ENCODE measurements around the genes NME8 and YAE1.

- RRBS = no CpG with 5 or more reads among the region's 4 CpGs
These were observed 103.8 kb downstream of the ELMO1 start for GRCh38 chr7:37344885-37345325.

- RRBS = no CpG with 5 or more reads among the region's 7 CpGs
These were observed 63.2 kb upstream of the ELMO1 start for GRCh38 chr7:37511711-37512386.

DNA sequence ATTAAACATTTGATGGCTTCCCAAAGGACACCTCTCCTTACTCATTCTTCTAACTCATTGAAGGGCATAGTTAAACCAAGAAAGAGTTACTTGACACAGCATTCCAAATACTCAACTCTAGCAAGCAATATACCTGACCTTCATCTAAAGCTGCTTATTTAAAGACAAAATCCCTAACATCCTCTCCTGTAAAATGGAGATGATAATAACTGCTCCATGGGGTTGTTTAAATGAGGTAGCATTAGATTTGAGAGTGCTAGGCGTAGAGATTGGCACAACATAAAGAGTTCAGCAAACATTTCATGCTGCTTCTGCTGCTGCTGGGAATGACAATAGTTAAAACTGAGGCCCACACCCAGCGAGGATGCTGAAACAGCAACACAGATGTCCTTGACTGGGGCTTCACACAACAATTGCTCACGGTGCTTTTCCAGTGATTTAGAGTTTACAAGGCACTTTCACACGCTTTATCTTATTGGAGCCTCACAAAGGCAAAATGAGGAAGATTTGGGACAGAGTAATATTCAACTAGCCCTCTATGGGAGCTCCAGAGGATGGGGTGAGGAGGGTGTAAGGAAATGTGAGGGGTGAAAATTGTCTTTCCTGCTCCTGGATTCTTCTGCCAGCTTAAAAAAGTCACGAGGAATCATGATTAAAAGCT, 65.4 kb upstream of the ELMO1 start:
- RRBS = no CpG with 5 or more reads among the region's 5 CpGs

DNA sequence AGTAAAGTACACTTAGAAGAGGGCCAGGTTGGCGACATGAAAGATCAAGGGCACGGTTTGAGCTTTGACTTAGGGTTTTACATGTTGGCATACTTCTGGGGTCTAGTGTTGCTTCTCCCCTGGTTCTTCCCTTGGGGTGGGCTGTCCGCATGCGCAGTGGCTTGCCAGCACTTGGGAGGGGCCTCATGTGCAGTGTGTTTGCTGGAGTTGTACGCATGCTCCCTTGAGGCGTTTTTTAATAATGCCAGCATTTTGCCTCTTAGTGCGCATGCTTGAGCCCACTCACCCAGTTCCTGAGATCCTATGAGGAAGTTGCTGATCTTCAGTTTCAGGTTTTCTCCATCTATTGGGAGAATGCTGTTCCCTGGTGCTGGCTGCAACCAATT, 113.5 kb upstream of the GPR141 start:
- RRBS = no CpG with 5 or more reads among the region's 7 CpGs

DNA sequence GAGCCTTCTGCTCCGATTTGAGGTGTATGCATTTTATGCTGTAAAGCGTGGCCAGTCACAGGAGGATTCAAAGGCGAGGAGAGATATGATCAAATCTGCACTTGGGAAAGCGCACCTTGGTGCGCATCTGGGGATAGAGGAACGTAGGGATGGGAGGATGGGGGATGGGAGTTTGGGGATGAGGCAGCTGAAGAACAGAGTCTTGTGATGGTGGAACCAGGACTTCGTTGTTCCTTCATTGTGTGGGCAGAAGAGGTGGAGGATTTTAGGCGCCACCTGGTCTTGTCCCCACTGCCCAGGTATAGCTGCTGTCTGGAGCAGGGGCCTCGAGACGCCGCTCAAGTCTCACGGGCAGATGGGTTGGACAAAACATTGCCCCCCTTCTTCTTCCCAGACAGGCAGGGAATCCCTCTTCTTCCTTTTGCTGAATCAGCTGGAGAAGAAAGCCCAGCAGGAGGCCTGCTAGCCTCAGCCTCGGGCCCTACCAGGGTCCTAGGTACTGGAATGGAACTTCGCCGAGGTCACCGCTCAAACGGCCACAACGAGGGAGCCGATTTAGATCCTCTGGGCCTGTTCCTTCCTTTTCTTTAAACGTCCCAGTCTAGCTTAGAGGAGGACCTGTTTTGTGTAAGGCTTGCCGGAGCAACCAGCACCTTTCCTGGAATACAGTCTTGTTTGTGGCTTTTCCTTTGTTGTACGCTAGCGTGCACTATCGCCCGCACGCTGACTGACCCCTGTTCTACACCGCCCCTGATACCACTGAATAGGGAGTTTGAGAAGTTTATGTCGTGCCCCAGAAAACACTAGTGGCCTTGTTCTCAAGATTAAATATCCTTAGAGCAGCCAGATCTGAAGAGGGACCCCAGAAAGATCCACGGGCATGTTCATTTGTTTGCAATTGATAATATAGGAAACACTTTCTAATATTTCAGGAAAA, at the start of gene NME8:
Gene NME8 (plus strand): TSS at position 168 of the 937 bp plus-strand sequence.
- RRBS = no CpG with 5 or more reads among the region's 29 CpGs

DNA sequence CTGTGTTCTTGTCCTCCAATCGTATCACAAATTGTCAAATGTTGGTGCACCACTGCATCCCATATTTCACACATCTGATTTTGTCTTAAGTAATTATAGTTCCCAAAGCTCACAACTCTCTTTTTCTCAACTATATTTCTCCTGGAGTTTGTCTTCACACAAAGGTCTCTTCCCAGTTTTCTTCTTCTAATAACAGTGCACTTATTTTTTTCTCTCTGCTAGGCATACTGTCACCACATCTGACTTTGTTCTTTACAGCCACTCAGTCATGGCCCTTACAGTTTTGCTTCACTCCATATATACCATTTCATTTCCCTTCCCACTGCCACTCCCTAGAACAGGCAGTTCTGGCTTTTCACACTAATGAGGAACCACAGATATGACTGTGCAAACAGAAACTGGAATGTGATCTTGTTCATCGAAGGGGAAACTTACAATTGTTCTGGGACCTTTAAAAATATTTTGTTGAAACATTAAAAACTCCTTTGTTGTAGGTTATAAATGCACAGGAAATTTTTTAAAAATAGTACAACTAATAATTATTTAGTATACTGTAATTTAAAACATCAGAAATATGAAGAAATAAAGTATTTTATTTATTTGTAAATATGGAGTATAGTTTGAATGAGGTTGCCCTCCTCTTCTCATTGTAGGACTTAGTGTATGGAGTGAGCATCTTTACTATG, 67.3 kb downstream of the EPDR1 start:
- RRBS = no CpG with 5 or more reads among the region's 2 CpGs

DNA sequence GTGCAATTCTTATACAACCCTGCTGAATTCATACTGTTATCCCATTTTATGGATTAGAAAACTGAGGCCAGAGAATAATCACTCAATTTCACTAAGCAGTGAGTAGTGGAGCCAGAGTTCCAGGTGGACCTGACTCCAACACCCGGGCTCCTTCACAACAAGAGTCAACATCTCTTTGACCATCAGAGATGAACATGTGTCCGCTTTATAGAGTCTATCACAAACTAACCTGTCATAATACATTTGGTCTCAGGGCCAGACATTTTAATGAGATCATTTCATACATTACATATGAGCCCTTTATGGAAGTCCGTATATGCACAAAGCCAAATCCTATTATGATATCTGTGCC, 74.8 kb downstream of the STARD3NL start:
- RRBS = no CpG with 5 or more reads among the region's 3 CpGs

- RRBS = under 1% methylated on average over 19 of the region's 65 CpGs
These were observed at the start of gene YAE1 for GRCh38 chr7:39565971-39567172. Gene YAE1, plus strand, starts transcription at chr7:39566404.

DNA sequence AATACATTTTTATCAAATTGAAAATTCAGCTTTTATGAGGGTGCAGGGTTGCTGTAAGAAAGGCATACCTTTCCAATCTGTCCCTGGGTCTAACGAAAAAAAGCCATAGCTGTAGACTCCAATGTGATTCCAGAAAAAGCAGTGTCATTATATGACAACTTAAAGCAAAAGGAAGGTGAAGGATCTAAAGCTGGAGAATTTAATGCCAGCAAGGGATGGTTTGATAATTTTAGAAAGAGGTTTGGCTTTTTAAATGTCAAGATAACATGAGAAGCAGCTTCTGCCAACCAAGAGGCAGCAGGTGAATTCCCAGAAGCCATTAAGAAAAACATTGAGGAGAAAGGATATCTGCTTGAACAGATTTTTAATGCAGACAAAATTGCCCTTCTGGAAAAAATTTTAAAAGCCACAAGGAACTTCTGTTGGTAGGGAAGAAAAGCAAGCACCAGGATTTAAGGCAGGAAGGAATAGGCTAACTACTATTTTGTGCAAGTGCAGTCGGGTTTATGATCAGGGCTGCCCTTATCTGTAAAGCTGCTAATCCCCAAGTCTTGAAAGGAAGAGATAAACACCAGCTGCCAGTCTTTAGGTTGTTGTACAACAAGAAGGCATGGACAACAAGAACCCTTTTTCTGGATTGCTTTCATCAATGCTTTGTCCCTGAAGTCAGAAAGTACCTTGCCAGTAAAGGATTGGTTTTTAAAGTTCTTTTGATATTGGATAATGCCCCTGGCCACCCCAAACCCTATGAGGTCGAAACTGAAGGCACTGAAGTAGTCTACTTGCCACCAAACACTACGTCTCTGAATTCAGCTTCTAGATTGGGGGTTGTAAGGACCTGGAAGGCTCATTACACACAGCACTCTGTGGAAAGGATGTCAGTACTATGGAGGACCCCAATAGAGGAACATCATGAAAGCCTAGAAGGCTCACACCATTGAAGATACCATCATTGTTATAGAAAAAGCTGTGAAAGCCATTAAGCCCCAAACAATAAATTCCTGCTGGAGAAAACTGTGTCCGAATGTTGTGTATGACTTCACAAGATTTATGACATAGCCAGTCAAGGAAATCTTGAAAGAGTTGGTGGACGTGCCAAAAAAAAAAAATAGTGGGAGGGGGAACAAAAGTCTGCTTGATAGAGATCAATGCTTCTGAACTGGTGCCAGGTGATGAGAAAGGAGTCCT, 40.7 kb downstream of the RALA start:
- RRBS = no CpG with 5 or more reads among the region's 6 CpGs

DNA sequence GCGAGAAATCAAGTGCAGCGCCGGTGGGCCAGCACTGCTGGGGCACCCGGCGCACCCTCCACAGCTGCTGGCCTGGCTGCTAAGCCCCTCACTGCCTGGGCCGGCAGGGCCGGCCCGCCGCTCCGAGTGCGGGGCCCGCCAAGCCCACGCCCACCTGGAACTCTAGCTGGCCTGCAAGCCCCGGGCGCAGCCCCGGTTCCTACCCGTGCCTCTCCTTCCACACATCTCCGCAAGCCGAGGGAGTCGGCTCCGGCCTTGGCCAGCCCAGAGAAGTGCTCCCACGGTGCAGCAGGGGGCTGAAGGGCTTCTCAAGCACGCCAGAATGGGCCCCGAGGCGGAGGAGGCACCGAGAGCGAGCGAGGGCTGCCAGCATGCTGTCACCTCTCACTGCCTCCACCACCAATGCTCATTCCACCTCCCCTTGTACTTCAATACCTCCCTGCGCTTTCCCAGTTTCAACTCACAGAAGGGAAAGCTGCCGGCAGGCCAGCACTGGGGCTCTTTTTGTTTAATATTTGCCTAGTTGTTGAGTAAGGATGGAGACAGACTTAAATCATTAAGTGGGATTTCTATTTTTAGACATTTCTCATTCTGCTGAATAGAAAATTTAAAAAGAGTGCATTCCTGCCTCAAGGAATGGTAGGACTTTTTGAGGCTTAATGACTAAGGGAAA, 130.9 kb downstream of the RALA start:
- RRBS = 18% methylated on average over 6 of the region's 30 CpGs

- RRBS = no CpG with 5 or more reads among the region's 5 CpGs
These were observed 47.6 kb downstream of the CDK13 start for GRCh38 chr7:39997394-39998243.

DNA sequence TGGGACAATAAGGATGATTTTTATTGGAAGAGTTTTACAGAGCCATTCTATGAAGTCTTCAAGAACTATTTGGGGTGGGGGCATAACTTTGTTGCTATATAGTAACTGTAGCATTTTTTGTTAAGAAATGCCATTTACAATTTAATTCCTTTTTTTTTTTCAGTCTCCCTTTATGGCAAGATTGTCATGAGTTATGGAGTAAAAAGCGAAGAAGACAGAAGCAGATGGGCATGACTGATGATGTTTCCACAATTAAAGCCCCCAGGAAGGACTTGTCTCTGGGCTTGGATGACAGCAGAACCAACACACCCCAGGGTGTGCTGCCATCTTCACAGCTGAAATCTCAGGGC, 46.5 kb downstream of the MPLKIP start:
- RRBS = no CpG with 5 or more reads among the region's 1 CpG

GRCh38 chr7:40135612-40135858, 730 bp downstream of the SUGCT start:
- RRBS = no CpG with 5 or more reads among the region's 12 CpGs

- RRBS = no CpG with 5 or more reads among the region's 9 CpGs
These were observed 582.5 kb downstream of the SUGCT start for GRCh38 chr7:40717248-40717665.

- RRBS = no CpG with 5 or more reads among the region's 4 CpGs
These were observed 680.7 kb downstream of the SUGCT start for GRCh38 chr7:40815423-40815935.

DNA sequence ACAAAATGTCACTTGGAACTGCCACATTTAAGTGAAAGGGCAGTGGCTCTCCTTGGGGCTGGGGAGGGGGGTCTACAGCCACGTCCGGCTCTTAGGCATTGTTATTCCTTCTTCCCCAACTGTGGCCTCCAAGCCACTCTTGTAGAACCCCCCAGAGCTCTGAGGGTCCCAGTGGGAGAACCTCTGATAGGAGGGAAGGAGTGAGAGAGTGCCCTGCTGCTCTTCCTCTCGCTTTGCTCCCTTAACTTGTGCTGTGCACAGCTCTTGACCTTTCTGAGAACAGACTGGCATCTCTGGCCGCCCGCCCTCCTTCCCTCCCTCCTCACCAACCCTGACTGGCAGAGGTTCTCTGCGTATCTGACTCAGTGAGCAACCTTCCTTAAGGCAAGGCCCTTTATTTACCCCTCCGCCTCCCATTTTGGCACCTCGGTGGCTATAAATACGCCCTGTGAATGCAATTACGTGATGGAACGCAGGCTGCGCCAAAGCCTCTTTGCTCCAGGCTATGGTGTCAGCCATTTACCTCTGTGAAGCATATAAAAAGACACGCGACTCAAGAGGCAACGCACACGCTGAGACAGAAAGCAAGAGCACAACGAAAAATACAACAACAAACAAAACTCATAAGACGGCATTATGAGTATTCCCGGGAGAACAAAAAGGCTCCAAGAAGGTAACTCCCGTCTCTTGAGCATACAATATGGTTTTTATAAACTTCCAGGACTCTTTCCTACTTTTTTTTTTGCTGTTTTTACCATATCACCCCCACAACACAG, 764.3 kb downstream of the SUGCT start:
- RRBS = no CpG with 5 or more reads among the region's 20 CpGs

DNA sequence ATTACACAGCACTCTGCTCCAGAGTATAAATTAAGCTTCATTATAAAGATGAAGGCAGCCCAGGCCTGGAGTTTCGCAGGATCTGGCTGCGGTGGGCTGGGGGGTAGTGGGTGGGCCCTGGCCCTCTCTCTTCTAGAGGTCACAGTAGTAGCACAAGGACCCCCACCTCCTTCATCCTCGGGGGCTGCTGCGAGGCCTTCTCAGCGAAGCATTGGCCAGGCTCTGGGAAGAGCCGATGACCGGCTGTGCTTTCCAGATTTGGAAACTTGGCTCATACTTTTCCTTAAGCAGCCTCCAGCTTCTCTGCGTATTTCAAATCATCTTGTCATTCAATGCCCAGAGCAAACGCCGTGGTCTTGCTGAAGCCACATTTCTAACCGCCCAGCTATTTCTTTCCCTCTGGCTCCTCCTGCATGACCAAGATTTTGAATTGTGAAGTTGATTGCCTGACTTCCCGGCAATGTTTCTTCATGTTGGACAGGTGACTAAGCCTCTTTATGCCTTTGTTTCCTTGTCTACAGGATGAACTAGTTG, 765.1 kb downstream of the SUGCT start:
- RRBS = no CpG with 5 or more reads among the region's 12 CpGs

- RRBS = 0% methylated on average over 2 of the region's 29 CpGs
These were observed 6.8 kb downstream of the INHBA start for GRCh38 chr7:41695571-41696942.

DNA sequence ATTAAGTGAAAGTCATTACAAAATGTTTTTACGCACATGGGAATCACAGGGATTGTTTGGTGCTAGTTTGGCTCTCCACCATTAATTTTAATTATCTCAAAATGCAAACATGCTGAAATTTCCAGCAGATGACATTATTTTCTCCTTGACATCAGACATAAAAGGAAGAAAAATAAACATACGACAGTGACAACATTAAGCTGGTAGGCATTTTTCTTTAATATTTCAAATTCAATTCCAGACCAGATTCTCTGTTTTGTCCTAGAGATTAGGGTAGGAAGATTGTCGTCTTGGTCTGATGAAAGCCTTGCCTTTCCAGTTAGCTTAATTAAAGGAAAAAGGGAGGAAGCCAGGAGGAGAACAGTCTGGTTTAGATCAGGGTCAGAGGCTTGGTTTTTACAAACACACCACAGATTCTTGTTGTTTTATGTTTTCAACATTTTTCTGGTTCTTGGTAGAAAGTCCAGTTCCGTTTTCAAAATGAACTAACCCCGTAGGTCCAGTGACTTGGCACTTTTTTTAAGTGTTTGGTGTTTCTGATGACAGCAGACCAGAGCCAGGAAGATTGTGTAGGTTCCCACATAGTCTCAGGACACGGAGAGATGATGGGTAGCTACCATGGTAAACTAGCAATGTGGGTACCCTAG, 167.0 kb upstream of the INHBA start:
- RRBS = no CpG with 5 or more reads among the region's 6 CpGs

- RRBS = no CpG with 5 or more reads among the region's 6 CpGs
These were observed 253.4 kb upstream of the INHBA start for GRCh38 chr7:41956354-41956645.